Measurements from ENCODE around the genes DEFB119, DUSP15 and PDRG1.

DNA sequence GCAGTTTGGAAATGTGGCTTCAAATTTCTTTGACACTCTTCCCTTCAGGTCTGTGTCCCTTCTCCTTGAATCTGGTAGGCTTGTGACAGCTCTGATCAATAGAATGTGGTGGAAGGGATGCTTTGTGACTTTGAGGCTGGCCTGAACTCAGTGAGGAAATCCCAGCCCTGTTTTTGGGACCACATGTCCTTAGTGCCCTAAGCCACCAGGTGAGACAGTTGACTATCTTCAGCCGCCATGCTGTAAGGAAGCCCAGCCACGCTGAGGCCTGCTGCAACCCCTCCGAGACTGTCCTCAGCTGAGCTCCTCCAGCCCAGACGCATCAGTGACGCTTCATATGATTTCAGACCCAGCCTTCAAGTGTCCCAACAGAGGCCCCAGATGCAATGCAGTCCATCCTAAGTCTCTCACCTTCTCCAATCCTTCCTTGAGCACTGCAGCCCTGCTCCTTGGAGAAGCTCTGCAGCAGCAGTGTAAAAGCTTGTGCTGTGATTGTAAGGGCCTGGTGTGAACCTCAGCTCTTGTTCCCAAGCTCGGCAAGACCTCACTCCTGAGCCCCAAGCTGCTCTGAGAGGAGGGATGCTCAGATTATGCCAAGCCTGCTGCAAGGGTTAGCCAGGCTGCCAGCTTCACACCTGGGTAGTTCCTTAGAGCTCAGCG, 76.2 kb downstream of the NINL start:
- PRO-cap: no peak

DNA sequence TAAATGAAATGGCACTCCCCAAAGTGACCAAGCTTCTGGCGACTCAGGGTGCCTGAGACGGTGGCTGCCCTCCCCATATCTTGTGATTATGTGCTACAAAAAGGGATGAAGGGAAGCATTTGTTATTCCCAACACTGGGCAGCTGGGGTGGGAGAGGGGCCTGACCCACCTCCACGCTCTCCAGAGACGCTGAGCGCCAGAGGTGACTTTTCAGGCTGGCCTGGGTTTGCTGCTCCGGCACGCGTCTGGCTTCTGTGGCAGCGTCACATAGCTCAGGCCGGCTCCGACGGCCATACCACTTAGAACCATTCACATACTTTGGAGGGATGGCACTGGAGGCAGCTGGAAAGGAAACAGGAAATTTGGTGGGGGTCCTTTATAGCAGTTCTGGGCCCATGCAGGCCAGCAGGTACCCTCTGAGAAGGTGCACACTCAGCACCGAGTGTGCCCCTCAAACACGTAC, 72.6 kb downstream of the NINL start:
- PRO-cap: no peak

DNA sequence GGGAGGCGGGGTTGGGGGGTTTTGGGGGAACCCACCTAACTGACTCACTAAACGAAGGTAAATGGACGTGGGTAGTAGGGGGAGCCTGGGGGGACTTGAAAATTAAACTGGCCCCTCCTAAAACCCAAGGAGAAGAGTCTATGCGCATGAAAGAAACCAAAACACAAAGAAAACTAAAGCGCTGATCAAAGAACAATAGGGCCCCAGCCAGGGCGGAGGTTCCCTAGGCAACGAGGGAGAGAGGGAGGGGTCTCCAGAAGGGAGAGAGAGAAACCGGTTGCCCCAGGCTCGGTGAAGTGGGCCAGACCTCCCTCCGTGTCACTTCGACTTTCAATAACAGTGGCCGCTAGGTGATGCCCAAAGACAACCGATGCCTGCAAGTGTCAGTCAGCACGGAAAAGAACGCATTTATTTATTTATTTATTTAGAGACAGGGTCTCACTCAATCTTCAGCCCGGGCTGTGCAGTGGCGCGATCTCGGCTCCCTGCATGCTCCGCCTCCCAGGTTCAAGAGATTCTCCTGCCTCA, 1504.2 kb upstream of the DEFB115 start:
- PRO-cap: no peak

DNA sequence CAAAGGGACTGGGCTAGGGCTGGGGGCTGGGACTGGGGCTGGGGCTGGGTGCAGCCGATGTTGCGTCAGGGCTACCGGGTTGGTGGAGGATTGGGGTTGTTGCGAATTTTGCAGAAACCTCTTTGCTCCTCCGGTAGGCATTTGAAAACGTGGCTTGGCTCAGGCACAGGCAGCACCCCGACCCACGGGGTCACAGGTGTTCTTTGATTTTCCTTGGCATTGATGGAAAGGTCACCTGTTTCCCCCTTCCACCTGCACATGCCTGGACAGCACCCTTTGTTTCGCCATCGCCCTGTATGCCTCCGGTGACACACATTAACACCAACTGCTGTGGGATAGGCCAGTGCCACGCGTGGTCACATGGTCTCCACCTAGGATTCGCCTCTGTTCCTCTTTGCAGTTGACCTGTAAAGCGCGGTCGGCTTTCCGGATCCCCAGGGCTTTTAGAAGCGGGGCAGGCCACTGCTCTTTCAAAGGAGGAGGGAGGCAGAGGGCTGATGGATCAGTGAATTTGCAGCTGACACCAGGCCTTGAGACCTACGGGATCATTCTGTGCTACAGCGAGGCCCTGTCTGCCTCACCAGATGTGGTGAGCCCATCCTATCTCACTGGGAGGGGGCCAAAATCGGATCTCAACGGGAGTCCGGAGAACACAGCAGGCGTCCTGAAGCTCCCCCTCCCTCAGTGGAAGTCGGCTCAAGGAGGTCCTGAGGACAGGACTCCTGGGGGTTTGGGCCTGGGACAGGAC, 974.0 kb upstream of the DEFB115 start:
- PRO-cap: no peak

- PRO-cap: no peak
Measured at GRCh38 chr20:30284021-30284485, 973.4 kb upstream of the DEFB115 start.

GRCh38 chr20:31390432-31390979, at the start of gene DEFB119:
DEFB119 (minus strand) TSS chr20:31390590.
- PRO-cap: no peak

GRCh38 chr20:31485414-31486280, 10.6 kb downstream of the REM1 start:
- PRO-cap: bidirectional peak, plus-strand start at chr20:31486062, minus-strand start at chr20:31485778

- PRO-cap: no peak
Measured at GRCh38 chr20:31602683-31603250, 2.3 kb upstream of the ID1 start.

DNA sequence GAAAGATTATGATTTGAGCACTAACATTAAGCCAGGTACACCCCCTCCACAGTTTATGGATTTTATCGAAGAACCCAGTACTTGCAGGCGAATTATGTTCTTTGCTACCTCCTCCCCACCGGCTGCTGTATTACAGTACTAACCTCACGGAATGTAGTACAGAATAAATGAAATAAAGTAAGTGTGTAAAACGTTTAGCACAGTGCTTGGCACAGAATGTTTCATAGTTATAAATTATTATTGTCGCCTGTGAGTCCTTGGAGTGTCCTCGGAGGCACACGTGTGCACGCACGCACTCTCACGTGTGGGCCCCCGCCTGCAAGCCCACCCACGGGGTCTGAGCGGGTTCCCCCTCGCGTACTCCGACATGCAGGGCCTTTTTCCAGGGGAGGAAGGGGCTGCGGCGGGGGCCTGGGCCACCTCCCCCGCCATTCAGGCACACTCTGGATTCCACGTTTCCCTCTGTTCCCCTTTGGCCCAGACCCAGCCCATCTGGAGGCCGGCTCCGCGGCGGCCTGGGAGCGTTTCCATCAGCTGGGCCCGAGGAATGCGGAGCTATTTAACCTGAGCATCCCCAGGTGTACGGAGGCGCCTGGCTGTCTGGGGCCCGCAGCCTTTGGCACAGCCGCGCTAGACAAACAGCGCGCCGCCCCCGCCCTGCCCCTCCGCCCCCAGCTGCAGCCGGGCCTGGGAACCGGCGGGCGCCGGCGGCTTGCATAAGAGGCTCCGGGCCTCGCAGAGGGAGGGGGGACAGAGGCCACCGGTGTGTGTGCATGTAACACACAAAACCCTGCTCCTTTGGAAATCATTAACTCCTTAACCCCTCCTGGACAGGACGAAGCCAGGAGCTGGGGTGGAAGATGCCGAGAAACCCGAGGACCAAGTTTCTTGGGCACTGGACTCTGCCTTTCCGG, 3.2 kb downstream of the ID1 start:
- PRO-cap: no peak

GRCh38 chr20:31638119-31638508, 402 bp downstream of the COX4I2 start:
- PRO-cap: no peak

DNA sequence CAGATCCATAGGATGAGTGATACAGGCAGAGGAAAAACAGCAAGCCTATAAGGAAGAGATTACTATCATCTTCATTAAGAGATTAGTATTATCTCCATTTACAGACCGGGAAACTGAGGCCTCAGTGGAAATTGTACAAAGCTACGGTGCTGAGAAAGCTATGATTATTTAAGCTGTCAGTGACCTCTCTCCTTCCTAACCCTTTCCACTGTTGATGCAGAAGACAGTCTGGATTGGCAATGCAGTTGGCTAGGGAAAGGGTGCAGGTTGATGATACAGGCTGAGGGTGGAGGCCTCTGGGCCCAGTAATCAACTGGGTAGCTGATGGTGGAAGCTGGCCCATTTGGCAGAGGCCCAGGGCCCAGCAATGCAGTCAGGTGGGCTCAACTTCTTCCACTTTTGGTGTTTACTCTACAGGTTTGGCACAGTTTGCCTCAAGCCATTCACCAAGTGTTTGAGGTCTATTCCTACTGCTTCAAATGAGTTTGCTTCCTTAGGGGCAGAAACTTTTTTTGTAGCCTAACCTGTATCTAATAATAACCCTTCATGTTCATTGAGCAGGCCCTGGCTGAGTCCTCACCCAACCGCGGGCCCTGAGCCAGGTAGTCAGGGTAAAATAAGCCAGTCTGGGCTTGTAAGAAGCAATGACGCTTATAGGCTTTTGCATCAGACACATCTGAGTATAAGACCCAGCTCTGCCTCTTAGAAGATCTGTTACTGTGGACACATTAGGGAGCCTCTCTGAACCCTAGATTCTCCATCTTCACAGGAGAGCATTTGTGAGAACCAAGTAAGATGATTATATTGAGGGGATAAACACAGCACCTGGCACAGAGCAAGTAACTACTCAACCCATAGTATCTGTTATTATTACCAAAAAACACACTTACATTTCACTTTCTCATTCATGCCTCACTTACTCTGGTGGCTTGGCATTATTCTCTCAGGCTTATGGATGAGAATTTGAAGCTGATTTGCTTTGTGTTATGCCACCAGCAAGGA, 12.0 kb downstream of the BCL2L1 start:
- PRO-cap: no peak

DNA sequence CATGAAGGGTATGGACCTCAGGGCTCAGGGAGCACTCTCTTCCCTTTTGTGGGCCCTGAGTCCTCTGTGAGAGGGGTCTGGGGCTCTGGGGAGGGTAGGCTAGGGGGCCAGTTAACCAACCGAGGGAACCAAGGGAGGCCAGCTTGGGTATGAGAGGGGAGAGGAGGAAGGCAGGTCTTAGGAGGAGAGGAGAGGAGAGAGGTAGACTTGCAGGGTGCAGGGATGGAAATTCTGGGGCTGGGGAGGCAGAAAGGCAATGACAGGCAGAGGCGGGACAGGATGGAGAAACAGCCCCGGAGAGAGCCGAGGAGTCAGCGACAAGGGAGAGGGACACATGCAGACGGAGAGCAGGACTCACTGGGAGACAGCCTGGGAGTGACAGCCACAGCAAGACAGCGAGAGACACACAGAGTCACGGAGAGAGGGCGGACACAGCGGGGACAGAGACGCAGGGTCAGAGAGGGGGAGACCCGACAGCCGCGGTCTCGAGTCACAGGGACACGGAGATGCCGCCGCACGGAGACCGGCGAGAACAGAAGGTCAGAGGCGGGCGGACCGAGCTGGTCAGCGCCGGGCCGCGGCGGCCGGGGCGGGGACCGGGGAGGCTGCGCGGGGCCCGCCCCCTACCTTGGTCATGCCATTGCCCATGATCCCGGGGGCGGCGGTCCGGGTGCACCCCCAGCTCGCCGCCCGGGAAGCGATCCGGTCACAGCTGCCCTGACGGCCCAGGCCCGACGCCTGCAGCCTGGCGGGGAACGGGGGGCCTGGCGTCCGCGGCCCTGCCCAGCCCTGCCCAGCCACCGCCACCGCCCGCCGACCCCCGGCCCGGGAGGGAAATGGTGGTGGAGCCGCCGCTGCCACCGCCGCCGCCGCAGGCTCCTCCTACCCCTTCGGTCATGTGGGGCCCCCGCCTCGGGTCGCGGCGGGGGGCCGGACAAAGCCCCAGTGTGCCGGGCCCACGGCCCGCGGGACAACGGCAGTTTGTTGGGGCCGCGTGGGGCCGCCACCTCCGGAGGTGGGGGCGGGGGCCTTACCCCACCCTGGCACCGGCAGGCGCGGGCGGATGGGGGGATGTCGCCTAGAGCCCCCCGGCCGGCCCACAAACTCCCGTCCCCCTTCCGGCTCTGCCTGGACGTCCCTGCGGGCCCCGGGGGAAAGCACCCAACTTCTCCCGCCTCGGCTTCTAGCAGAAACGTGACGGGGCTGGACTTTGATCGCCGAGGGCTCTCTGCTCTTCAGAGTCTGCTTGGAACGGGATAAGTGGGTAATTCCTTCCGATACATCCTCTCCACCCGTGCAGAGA, at the start of gene DUSP15:
DUSP15 (minus strand) TSS at position 838 of the 1,303 bp plus-strand sequence.
- PRO-cap: bidirectional peak, plus-strand start at position 647 of the sequence, minus-strand start at position 534 of the sequence

DNA sequence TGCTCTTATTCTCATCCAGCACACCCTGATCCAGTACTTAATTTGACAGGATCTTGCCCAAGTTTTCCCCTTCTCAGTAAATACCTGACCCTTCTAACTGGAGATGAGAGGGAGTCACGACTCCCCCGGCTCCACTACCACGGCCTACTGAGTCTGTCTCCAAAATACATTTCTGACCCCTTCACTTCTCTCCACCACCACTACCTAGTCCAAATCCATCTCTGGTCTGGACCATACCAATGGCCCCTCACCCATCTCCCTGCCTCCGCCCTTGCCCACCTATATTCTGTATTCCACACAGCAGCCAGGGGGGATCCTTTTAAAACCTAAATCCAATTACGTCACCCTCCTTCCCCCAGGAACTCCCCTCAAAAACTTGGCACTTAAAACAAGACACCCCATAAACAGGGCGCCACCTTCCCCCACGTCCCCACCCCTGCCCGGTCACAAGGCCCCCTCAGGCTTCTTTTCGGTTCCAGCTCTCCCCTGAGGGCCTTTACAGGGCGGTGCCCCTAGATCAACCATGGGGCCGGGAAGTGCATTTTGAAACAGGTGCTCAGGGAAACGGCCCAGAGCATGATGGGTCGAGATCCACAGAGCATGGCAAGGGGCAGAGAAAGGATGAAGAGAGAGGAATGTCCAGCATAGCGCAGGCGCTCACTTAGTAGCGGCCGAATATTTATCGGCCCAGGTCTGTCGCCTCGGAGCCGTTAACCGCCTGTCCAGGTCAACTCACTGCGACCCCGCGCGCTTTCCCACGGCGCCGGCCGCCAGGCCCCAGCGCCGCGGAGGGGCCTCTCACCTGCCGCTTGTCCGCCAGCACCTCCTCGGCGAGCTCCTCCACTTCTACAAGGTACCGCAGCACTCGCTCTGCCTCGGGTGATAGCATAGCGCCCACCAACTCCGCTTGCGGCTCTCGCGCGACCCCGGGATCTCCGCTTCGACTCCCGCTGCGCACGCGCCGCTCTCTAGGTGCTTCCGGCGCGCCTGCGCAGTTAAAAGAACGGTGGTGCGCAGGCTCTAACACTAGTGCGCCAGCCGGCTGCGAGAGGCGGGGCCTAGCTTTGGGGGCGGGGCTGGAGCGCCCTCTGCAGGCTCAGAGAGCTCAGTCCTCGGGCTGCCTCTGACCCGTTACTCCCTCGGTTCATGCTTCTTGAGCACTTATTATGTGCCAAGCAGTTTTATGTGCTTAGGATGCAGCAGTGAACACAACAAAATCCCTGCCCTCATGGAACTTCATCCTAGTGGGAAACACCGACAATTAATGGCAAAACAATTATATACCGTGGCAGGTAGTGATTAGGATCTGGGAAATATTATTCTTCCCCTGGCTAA, at the start of gene PDRG1:
PDRG1 (minus strand) TSS at position 974 of the 1,335 bp plus-strand sequence.
- PRO-cap: unidirectional peak, minus-strand start at position 970 of the sequence

DNA sequence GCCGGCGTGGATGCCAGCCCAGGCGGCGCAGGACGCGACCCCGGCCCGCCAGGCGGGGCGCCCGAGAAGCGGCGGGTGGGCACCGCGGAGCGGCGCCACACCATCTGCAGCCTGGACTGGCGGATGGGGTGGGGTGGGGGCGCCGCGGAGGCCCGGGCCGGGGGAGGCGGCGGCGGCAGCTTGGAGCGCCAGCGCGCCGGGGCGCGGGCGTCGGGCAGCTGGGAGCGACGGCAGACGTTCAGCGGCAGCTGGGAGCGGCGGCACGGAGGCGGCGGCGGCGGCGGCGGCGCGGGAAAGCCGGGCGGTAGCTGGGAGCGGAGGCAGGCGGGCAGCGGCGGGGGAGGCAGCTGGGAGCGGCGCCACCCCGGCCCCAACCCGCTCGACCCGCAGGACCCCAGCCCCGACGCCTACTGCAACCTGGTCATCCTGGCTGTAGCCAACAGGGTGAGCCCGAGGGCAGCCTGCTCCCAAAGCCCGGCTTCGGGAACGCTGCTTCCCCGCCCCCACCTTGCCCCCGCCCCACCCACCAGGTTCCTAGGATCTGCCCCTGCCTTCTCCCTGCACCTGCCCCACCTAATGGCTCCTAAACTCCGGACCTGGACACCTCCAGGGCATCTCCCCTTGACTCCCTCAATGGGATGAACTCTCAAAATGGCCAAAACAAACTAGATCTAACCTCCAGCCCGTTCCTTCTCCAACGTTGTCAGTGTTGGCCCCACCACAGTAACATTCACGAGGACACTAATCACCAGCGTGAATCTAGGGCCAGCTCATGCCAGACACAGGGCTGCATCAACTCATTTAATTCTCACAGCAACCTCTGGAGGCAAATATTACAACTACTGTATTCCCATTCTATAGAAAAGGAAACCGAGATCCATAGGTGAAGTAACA, 9.0 kb downstream of the CCM2L start:
- PRO-cap: no peak

GRCh38 chr20:32187970-32188617, 19.4 kb downstream of the PLAGL2 start:
- PRO-cap: no peak

GRCh38 chr20:32193176-32194030, 14.1 kb downstream of the PLAGL2 start:
- PRO-cap: no peak

- PRO-cap: no peak
Measured at GRCh38 chr20:32195763-32196694, 11.5 kb downstream of the PLAGL2 start.

- PRO-cap: no peak
Measured at GRCh38 chr20:32235873-32236814, 28.5 kb downstream of the POFUT1 start.

- PRO-cap: no peak
Measured at GRCh38 chr20:32249345-32249752, 28.1 kb upstream of the KIF3B start.

DNA sequence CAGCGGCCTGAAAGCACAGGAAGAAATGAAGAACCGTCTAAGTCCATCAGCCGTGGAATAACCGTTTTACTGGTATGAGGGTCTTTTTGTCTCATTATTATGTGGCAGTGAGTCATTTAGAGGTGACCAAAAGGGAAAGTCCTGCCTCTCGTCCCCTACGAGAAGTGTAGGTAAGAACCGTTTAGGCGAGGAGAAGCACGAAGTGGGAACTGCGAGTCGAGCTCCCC, 522 bp upstream of the ASXL1 start:
- PRO-cap: no peak

Measured in pulmonary lymph node (tissue), 1 donor.